Ovary (tissue), 7 donors: ENCODE measurements around a stretch of chr18.

DNA sequence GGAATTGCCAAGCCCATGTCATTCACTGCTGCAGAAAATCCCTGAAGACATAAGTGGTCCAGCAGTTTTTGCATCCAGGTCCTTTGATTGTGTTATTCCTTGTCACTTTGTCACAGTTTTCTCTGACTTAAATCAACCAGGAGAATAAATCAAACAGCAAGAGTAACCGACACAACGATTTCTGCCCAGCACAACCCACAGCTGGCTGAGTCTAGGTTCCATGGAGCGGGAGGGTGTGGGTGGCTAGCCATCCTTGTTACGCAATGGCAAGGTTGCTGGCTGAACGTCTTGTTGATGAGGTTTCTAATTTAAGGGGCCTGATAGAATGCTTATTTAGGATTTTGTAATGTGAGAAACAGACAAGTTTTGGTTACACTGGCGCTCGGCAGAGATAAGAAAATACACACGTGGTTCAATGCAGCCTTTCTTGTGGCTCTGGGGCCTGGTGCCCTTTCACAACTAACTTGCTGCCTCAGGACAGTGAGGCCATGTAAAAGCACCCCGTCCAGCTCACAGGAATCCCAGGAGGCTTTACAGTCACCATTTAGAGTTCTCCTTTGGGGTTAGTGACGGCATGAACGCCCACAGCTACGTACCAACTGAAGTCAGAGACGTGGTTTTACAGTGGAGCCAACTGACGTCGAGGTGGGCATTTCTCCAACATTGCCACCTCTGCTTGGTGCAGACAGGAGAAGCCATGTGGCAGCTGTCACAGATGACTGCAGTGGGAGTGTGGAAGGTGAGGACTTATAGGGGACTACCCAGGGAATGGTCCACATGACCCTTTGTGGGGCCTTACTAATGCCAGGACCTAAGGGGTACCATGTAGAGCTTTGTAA, 29.6 kb upstream of the PIEZO2 start:
- PRO-cap, 7 experiments: no peak in any of the 7 experiments
- RAMPAGE, long total RNA, 2 experiments: no peak in any of the 2 experiments

DNA sequence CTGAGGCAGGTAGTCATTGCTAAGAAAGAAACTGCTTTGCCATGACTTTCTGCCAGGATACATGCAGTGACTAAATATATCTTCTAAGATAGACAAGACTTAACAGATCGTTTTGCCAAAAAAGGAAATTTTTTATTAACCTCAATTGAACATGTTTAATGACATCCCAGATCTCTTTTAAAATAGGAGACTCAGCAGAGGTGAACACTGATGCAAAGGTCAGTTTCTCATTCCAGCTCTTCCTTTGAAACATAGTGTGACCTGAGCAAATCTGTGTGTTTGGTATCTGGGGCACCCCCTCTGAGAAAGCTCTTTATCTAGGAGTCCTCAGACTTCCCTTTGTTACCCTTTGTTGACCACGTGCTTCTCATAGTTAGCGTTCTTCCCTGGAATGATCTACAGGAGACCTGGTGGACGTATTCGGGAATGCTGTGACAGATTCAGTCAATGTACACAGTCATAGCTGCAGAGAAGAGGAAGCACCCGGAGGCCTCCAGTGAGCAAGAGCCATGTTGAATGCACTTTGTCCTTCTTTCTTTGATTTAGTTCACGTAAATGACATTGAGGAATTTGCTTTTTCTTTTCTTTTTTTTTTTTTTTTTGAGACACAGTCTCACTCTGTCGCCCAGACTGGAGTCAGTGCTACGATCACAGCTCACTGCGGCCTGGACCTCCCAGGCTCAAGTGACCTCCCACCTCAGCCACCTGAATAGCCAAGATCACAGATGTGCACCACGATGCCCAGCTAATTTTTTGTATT, 10.7 kb upstream of the CHMP1B start:
- PRO-cap, 7 experiments: no peak in any of the 7 experiments
- RAMPAGE, long total RNA, 2 experiments: no peak in any of the 2 experiments

DNA sequence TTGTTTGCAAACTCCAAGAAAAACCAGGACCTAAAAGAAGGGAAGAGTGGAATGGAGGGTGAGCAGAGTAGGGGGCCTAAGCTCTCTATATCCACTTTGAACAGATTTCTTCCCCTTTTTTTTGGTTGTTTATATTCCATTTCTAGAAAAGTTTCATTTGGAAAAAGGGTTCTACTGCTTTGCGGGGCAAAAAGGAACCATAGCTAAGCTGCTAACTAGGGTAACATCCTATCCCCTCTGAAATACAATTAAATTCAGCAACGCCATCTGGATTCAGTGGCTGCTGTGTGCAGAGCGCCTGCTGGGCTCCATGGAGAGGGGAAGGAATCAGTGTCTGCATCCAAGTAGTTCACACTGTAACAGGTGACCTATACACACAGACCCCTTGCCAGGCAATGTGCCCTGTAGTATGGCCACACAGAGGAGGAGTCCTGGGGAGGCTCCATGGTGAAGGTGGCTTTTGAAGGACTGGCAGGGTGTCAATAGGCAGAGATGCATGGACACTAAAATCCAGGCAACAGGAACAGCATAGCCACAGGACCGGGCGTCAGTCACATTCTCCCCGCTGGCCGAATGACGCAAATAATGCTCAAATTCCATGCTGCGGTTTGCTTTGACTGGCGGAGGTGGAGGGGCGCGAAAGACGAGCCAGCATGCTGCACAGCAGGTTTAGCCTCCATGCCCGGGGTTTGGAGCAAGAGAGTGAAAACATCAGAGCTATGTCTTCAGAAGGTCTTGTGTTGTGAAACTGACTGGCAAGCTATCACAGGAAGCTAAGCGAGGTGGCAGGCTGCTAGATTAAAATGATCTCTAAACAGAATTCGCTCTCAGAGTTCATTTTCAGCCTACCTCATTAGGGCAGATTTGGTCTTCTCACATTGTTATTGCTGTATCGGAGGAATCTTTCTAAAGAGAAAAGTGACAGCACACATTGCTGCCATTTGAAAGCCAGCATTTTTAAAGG, 1.4 kb upstream of the CHMP1B start:
- PRO-cap, 7 experiments: peak in 6 of 7 experiments; most common plus-strand start position 640 of the sequence (in 6); most common minus-strand start position 470 of the sequence (in 3)
- RAMPAGE, long total RNA, 2 experiments: no peak in any of the 2 experiments

- PRO-cap, 7 experiments: no peak in any of the 7 experiments
- RAMPAGE, long total RNA, 2 experiments: no peak in any of the 2 experiments
Observed at GRCh38 chr18:11883103-11883375, 25.1 kb downstream of the MPPE1 start.

GRCh38 chr18:11885370-11886020, 22.6 kb downstream of the MPPE1 start:
- PRO-cap, 7 experiments: no peak in any of the 7 experiments
- RAMPAGE, long total RNA, 2 experiments: no peak in any of the 2 experiments

- PRO-cap, 7 experiments: no peak in any of the 7 experiments
- RAMPAGE, long total RNA, 2 experiments: no peak in any of the 2 experiments
Observed at GRCh38 chr18:11946181-11946642, 35.1 kb upstream of the IMPA2 start.

DNA sequence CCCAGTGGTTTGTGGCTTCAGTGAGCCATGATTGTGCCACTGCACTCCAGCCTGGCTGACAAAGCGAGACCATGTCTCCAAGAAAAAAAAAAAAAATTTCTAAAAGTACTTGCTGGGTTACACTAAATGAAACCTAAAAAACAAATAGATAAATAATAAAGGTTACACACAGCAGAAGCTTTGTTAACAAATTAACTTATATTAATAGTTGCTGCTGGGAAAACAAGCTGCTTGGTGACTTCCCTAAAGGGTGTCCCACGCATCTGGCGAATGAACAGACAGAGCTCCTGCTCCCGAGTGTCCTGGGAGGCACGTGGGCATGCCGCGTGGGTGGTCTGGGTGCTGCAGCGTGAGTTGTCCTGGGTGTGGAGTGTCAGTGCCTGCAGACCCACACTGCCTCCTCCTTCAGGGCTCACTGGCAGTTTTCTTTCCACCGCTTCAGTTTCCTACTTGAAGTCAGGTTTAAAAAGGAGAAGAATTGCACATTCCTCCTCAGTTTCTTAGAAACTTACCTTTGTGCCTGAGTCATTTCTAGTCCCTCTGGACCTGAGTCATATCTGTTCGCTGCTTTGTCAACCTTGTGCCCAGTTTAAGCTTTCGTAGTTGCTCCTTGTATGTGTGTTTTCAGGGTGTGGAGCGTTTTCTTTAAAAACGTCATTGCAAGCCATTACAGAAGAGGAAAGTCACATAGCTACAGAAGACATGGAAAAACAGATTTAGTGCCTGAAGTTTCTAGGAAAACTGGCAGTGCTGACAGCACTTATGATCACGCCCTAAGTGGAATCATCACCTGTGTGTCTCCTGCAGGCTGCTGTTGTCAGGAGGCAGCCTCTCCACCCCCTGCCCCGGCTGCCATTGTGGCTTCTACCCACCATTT, 24.3 kb downstream of the IMPA2 start:
- PRO-cap, 7 experiments: no peak in any of the 7 experiments
- RAMPAGE, long total RNA, 2 experiments: no peak in any of the 2 experiments

DNA sequence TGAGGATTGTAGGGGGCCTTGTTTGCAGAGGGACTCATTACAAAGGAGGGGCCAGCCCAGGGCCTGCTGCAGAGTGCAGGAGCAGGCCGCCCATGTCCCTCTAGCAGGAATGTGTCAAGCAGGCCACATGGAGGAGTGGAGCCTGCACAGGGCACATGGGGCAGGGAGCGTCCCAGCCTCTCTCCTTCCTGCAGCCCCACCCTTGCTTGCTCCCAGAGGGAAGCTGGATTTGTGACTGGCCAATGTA, 27.5 kb downstream of the IMPA2 start:
- PRO-cap, 7 experiments: no peak in any of the 7 experiments
- RAMPAGE, long total RNA, 2 experiments: no peak in any of the 2 experiments

- PRO-cap, 7 experiments: no peak in any of the 7 experiments
- RAMPAGE, long total RNA, 2 experiments: no peak in any of the 2 experiments
Observed at GRCh38 chr18:12009403-12010435, 28.4 kb downstream of the IMPA2 start.

DNA sequence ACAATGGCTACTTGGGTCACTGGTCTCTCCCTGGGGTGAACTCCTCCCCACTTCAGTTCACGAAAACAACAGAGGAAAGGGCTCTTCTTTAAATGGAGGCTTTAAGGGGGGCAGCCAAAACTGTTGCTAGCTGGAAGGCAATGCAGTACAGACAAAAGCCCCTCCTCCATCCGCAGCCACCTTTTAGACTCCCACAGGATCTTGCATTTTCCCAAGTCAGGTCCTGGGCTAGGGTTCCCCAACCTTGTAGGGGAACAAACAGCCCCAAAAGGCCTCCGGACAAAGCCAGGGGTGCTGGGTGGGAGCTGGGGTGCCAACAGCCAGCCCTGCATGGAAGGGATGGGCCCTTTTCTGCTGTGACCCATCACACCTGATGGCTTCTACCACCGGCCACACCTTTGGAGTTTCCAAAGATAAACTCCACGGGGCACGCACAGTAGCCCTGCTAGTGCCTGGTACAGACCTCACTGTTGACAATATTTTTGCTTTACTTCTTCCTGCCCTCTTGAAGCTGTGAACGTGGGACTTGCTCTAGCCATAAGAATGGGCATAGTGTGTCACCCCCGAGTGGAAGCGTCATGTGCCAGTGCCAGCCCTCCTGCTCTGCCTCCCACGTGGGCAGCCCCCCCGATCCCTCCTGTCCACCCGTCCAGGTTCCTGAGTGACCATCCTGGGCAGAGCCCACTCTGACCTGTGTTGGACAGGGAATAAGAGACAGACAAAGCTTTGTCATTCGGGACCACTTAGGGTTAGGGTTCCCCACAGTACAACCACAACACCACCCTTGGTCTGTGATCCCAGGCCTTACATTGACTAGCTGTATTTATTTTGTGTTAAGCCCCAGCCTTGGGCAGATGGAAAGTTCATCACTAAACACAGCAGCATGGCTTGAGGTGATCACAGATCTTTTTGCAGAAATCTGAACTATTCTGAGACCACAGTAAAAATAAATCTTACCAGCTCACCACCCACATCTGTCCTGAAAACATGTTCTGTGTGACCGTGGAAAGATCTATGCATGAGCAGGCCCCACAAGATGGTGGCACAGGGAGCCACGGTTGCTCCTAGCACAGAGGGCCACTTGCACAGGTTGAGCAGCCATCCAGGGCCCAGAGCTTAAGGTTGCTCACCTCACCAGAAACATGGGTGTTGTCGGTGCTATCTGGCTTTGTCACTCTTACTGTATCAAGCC, 19.0 kb downstream of the TUBB6 start:
- PRO-cap, 7 experiments: no peak in any of the 7 experiments
- RAMPAGE, long total RNA, 2 experiments: no peak in any of the 2 experiments

- PRO-cap, 7 experiments: no peak in any of the 7 experiments
- RAMPAGE, long total RNA, 2 experiments: no peak in any of the 2 experiments
Observed at GRCh38 chr18:12370825-12371078, 6.3 kb downstream of the AFG3L2 start.

GRCh38 chr18:12703480-12703647, 522 bp downstream of the PSMG2 start:
- PRO-cap, 7 experiments: no peak in any of the 7 experiments
- RAMPAGE, long total RNA, 2 experiments: no peak in any of the 2 experiments

GRCh38 chr18:12819239-12819740, 64.7 kb downstream of the PTPN2 start:
- PRO-cap, 7 experiments: no peak in any of the 7 experiments
- RAMPAGE, long total RNA, 2 experiments: no peak in any of the 2 experiments

DNA sequence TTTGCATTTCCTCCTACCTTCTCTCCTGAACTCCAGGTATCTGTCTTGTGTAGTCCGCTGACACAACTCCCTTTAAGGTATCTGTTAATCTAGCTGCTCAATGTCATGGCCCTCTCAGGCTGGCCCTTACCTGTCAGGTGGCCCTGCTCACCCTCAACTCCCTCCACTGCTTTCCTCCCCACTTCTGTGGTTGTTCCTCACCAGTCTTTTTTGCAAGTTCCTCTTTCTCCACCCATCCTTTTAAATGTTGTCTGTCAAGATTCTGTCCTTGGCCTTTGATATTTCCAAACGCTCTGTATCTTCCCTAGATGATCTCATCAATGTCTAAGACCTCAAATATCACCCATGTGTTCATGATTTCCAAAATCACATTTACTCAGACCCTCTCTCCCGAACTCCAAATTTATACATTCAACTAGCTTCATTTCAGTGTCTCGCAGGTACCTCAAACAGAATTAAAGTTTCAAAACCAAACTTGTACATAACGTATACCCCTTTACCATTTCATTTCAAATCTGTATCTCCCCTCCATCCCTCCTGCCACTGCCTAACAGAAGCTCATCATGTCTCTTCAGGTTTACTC, 3.5 kb downstream of the PTPN2 start:
- PRO-cap, 7 experiments: no peak in any of the 7 experiments
- RAMPAGE, long total RNA, 2 experiments: no peak in any of the 2 experiments

- PRO-cap, 7 experiments: no peak in any of the 7 experiments
- RAMPAGE, long total RNA, 2 experiments: no peak in any of the 2 experiments
Observed at GRCh38 chr18:12993466-12994756, 2.7 kb downstream of the CEP192 start.

DNA sequence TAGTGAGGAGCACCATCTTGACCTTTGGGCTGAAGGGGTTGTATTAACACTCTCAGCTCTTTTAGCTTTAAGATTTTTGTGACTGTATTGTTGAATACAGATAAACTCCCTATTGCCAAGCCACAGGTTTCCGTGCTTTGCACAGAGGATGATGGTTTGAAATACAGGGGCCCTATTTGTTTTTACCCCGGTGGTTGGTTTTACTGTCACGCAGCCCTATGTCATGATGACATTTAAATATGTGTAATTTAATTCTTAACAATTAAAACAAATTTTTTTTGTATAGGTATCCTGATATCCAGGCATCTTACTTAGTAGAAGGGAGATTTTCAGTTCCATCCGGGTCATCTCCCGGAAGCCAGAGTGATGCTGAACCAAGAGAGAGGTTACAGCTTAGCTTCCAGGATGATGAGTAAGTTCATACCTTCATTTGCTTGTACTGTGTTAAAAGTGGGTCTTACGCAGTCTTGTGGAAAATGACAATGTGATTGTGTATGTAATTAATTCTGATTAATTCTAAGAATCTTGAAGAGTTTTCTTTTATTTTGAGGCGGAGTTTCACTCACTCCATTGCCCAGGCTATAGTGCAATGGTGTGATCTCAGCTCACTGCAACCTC, 10.1 kb downstream of the CEP192 start:
- PRO-cap, 7 experiments: no peak in any of the 7 experiments
- RAMPAGE, long total RNA, 2 experiments: no peak in any of the 2 experiments

DNA sequence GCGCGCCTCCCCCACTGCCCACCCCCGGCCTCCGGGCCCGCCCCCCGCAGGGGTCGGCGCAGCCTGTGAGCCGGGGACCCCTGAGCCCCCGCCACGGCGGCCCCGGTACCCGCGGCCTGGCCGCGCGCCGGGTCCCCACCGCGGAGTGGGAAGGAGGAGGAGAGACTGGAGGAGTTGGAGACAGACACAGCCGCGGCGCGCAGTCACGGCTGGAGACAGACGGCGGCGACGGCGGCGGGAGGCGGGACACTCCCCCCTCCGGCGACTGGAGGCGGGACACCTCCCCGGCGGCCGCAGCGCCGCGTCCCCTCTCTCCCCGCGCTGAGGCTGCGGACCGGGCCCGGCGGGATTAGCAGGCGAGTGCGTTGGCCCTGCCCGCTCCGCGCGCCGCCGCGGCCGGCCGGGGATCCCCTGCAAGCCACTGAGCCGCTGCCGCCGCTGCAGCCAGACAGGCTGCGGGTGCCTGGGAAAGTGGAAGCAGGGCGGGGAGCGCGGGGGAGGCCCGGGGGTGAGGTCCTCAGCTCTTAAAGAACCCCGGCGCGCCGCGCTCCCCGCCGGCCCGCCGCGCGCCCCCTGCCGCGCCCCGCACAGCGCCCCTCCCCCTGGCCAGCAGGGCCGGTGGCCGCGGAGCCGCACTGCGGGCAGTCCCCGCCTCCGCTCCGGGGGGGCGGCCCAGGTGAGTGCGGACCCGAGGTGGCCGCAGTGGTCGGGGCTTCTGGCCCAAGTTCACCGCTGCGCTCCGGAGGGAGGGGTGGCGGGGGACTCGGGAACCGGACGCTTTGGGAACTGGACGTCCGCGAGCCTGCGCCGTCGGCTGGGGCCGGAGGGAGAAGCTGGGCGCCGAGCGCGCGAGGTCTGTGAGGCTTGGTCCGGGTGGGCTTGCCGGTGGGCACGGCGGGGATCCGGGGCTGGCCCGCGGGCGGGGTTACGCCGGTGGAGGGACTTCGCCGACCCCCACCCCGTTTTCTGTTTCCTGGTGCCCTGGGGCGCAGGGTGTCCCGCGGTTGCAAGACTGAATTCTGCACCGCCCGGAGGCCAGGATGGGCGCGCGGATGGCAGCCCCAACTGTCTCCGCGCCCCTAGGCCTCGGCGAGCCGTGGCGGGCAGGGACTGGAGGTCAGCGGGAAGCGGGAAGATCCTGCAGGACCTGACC, 765 bp upstream of the LDLRAD4 start:
- PRO-cap, 7 experiments: peak in 7 of 7 experiments; most common plus-strand start position 447 of the sequence (in 4); most common minus-strand start position 423 of the sequence (in 6)
- RAMPAGE, long total RNA, 2 experiments: start-site peak on the plus strand in 1 of 2 experiments, centred at position 699 of the sequence, 19 reads per replicate

GRCh38 chr18:13223327-13223786, 4.8 kb downstream of the LDLRAD4 start:
- PRO-cap, 7 experiments: no peak in any of the 7 experiments
- RAMPAGE, long total RNA, 2 experiments: no peak in any of the 2 experiments

GRCh38 chr18:13313033-13313851, 94.7 kb downstream of the LDLRAD4 start:
- PRO-cap, 7 experiments: no peak in any of the 7 experiments
- RAMPAGE, long total RNA, 2 experiments: no peak in any of the 2 experiments

- PRO-cap, 7 experiments: no peak in any of the 7 experiments
- RAMPAGE, long total RNA, 2 experiments: no peak in any of the 2 experiments
Observed at GRCh38 chr18:13376594-13377233, 158.2 kb downstream of the LDLRAD4 start.